Daoy (cell line): ENCODE data around the genes AATF, TBC1D3C and TBC1D3.

- RAMPAGE, long total RNA: no peak
Observed at GRCh38 chr17:36940242-36940630, 3.0 kb downstream of the LHX1 start.

DNA sequence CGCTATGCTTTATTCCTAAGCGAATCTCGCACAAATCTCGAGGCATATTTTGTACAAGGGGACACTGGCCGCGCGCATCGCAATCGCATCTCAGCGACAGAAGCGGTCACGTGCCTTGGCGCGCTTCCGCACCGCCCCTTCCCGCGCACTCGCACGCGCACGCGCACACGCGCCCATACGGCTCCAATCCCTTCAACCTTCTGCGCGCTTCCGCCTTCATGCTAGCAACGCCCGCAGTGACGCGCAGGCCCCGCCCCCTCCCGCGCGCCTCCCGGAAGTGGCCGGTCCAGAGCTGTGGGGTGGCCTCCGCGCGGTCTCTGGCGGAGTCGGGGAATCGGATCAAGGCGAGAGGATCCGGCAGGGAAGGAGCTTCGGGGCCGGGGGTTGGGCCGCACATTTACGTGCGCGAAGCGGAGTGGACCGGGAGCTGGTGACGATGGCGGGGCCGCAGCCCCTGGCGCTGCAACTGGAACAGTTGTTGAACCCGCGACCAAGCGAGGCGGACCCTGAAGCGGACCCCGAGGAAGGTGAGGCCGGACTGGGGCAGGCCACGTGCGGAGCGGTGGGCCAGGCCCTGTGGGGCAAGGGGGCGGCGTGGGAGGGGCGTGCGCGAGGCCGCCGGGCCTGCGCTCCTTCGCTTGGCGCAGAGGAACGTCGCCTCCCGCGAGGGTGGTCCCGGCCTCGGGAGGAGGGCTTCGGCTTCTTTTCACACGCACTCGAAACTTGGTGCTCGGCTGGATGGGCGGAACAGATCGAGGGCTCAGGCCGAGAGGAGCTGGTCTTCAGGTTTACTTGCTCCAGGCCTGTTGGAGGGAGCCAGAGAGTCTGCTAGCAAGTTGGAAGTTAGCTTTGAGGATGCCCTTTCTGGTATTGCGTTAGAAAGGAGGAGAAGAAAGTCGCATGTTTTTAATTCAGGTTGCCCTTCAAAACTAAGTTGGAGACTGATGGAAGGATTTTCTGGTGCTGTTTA, at the start of gene AATF:
Gene AATF (plus strand): TSS at position 265 of the 970 bp plus-strand sequence.
- RAMPAGE, long total RNA: start-site peak on the plus strand centred at position 298 of the sequence, 90 bp wide, 1,816 and 535 reads in 2 replicates

GRCh38 chr17:37067423-37068091, 118.8 kb downstream of the AATF start:
- RAMPAGE, long total RNA: no peak

GRCh38 chr17:37112934-37113529, 164.3 kb downstream of the AATF start:
- RAMPAGE, long total RNA: no peak

DNA sequence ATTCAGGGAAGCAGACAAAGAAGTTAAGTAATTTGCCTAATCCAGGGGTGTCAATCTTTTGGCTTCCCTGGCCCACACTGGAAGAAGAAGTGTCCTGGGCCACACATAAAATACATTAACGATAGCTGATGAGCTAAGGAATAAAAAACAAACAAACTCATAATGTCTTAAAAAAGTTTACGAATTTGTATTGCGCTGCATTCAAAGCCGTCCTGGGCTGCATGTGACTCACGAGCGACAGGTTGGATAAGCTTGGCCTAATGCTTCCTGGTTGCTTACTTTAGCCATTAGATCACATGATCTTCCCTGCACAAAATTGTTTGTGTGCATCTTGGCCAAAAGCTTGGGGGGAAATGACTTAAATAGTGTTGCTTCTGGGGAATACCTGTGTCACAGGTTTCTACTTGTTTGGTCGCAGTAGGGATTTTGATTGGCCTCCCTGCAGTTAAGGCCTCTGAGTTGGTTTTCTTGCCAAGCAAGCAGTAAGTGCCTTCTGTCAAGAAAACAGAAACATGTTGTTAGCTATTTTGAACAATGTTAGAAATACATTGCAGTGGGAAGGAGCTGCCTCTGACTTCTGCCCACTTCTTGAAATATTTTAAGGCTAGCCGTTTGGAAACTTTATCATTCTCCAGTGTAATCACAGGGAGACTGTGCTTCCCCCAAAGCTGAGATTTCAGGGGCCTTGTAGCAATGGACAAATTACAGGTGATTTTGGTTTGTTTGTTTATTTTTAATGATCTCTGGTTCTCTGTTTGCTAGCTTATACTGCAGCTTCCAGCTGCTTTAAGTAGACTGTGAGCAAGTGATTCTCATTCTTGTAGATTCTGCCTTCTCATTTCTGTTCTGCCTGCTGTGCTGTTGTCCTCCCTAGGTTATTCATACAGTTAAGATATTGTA, 39.5 kb upstream of the DUSP14 start:
- RAMPAGE, long total RNA: no peak

DNA sequence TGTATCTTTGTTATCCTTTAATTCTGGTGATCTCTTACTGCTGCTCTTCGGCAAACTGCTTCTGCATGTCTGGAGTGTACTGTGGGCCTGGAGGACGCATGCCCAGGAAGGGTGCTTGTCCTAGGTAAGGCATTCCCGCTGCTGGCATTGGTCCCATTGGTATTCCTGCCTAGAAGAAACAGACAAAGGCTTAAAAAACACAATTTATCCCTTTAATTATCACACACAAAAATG, 22.9 kb downstream of the SYNRG start:
- RAMPAGE, long total RNA: no peak

- RAMPAGE, long total RNA: no peak
Observed at GRCh38 chr17:37596125-37596555, 13.1 kb downstream of the SYNRG start.

DNA sequence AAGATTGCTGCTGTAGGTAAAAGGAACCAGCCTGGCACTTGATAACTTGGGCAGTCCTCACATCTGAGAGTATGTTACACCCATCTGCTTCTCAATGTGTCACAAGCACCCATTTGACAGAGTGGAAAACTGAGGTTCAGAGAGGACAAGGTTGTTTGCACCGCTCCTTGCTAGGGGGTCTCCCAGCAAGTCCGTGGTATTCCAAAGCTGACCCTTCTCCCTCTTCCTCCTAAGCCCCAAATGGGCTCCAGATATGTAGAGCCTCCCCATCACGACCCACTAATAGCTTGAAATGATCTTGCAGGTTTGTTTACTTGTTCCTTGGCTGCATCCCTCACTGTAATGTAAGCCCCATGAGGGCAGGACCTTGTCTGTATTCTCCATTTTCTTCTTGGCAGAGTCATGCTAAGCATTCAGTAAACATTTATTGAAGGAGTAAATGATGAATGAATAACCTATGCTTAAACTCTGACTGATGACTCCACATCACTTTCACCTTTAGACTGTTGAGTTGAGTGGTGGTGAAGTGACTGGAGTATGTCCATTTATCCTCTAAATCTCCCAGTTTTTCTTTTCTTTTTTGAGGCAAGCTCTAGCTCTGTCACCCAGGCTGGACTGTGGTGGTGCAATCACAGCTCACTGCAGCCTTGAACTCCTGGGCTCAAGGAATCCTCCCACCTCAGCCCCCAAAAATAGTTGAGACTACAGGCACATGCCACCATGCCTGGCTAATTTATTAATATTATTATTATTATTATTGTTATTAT, 26.3 kb downstream of the HNF1B start:
- RAMPAGE, long total RNA: no peak

DNA sequence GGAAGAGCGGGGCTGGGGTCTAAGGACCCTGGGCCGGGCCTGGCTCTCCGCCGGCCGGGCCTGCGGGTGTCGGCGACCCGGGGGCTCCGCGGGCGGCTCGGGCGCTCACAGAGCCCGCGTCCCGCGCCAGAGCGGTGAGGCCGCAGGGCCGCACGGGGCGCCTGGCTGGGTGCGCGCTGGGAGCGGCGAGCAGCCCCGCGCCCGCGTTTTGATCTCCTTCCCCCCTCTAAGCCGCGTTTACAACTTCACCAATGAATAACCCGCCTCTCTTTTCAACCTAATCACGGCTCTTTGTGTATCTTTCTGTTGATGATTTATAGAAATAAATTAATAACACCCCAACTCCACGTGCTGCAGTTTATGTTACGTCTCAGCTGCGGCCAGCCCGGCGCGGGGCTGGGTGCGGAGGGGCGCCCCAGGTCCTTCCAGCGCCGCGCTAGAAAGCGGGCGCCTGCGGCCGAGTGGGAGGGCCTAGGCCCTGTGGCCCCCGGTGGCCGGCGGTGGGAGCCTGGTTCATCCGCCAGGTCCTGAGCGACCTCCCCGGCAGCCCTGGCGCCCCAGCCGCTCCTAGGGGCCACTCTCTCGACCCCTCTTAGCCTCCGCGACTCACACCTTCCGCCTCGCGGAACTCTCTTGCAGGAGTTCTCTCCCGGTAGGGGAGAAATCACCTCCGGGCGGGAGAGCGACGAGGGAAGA, 2.0 kb downstream of the HNF1B start:
- RAMPAGE, long total RNA: no peak

DNA sequence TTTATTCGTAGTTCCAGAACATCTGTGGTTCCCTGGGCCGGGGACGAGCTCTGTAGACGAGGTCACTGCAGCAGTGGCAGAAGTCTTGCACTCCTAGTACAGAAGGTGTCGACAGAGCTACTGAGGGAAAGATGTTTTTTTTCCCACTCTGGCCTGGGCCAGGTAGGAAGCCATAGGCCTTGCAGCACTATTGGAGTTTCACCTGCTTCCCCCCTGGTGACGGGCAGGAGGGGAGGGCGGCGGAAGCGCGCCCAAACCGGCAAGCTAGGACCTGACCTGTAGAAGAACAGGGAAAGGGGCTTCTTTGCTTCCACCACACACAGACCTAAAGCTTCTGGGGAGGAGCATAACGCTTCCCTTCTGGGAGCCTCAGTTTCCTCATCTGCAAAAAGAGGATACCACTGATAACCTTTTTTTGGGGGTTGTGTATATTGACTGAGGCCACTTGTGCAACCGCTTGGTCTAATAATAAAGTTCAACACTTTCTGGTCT, 1.3 kb upstream of the HNF1B start:
- RAMPAGE, long total RNA: no peak

DNA sequence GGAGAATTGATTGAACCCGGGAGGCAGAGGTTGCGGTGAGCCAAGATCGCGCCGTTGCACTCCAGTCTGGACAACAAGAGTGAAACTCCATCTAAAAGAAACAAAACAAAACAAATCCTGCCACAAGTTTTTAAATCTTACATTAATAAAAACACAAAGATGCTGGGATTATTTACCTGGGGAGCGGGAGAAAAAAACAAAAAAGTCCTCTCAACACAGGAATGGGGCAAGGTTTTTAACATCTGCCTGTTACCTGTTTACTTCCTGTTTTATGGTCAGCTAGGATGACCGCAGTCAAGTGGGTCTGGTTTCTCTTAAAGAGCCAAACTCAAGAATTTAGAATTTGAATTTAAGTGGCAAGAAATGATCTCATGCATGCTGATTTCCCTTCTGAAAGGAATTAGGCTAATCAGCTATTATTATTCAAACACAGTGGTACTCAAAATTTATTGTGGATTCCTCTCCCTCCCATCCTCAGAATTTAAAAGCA, 39.7 kb upstream of the TBC1D3K start:
- RAMPAGE, long total RNA: no peak

- RAMPAGE, long total RNA: no peak
Observed at GRCh38 chr17:38068507-38068877, at the start of gene TBC1D3C. TBC1D3C (minus strand) TSS chr17:38068634.

DNA sequence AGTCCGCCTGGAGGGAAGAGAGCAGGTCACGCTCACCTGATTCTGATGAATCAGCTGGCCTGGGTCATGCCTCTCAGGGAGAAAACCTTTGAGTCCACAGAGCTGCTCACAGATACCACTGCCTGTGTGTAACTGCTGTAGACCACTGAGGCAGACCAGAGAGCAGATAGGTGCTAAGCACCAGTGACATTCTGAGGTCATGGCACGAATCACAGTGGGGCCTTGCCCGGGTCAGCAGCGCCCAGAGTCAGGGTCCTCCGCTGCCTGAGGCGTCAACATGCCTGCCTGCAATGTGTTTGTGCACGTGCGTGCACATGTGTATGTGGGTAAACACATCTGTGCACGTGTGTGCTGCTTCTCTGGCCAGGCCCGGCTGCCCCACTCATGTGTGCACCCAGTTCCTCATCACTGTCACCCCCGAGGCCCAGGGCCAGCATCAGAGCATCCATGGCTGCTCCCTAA, at the start of gene TBC1D3:
Gene TBC1D3 (minus strand): TSS at position 147 of the 462 bp plus-strand sequence.
- RAMPAGE, long total RNA: no peak

DNA sequence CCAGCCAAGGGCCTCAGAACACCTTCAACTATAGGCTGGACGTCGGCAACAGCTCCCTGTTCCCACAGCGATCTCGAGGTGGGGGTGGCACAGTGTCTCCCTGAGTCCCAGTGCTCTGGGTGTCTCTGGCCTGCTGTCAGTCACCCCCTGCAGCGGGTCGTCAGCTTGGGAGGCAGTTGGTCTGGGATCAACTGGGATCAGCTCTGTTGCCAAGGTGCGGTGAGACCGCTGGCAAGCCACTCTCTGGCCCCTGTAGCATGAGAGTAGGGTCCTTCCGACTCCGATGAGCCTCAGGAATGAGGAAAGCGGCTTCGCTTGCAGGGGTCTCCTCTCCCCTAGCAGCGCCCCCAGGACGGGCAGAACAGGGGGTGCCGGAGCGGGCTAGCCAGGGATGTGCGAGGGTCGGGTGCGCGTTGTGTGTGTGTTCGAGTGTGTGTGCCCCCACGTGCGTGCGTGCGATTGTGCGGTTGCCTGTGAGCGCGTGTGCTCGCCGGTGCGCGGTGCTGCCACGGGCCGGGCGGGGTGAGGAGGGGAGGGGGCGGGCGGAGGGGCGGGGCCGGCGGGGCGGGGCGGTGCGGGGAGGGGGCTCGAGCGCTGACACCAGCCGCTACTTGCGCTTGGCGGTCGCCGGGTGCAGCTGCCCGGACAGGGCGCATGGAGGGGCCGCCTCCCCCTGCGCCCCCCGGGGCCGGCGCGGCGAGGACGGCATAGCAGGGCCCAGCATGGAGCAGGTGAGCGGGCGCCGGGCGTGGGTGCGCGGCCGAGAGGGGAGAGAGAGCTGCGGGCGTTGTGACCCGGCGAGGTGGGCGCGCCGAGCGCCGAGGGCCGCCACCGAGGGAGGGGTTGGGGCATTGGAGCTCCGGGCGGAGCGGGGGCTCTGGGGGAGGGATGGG, 9.3 kb upstream of the ARHGAP23 start:
- RAMPAGE, long total RNA: no peak

GRCh38 chr17:38429530-38429788, 1.2 kb downstream of the ARHGAP23 start:
- RAMPAGE, long total RNA: no peak

GRCh38 chr17:38449192-38449902, 21.1 kb downstream of the ARHGAP23 start:
- RAMPAGE, long total RNA: no peak

DNA sequence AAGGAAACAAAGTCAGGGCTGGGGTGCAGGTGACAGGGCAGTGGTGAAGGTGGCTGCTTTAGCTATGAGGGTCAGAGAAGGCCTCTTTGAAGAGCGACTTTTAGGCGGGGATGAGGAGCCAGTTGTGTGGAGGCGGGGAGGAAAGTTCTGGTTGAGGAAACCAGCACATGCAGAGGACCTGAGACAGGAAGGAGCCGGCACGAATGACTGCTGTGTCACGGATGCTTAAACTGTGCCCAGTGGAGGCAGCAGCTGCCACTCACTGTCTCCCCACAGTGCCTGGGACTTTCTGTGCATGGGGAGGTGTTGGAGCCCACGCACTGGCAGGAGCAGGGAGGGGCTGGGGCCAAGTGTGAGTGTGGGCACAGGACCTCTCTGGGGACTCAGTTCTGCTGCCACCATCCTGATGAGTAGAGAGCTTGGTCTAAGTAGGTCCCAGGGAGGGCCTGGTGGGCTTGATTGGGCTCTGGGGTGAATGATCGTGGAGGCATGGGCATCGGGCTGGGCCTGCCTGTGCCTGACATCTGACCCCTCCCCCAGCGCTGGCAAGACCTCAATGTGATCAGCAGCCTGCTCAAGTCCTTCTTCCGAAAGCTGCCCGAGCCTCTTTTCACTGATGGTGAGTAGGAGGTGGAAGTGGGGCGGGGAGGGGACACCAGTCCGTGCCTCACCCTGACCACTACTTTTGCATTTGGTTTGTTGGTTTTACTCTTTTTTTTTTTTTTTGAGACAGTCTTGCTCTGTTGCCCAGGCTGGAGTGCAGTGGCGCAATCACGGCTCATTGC, 57.5 kb downstream of the ARHGAP23 start:
- RAMPAGE, long total RNA: no peak

DNA sequence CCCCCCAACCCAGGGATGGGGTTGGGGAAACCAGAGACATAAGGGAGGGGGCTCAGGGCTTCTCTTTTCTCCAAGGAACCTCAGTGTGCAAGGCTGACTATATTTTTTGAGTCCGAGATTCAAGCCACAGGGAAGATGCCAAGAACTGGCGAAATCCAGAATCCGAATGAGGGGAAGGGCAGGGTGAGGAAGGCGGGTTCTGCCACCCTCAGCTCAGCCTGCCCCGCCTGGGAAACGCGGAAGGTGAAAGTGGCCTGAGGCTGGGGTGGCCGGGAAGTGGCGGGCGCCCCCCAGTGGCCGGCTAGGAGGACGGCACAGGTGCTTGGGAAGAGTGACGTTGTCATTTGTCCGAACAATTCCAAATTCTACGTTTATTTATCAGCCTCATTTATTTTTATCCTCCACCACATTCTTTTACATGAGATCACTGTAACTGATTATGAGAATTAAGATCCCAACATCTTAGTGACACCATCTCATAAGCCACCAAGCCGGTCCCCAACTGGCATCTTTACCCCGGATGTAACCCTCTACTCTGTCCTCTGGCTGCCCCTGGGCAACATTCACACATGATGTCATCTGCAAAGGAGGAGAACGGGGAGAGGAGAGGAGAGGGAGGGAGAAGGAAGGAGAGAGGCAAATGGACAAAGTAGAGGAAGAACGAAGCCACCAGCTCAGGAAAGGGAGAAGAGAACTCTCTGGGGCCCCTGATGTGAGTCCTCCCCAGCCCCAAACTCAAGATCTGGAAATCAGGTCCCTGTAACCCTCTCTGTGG, 21.3 kb downstream of the SRCIN1 start:
- RAMPAGE, long total RNA: no peak

GRCh38 chr17:38708554-38709728, 3.9 kb downstream of the MLLT6 start:
- RAMPAGE, long total RNA: no peak

GRCh38 chr17:38734827-38735674, 4.9 kb downstream of the CISD3 start:
- RAMPAGE, long total RNA: no peak